Mesangial cell (primary cell): ENCODE measurements around a stretch of chr1.

DNA sequence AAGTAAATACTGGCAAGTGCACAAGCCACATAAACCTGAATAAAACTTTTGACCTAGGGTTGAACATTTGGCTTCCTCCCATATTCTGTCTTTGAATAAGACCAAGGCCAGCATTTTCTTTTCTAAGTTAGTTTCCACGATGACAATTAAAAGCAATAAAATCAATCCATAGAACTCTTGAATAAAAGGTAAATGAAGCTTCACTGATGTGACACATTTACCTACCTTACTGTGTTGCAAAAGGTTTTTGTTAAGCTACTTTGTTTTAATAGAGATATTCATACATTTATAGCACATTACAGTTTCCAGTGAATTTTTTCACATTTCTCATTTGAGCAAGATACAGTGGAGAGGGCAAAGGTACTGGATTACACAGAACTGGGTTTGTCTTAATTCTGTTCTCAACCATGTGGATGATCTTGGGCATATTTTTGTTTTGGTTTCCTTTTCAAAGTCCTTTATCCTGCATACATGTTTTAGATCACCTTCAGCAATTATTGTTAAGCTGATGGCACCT is 48.8 kb downstream of the DHX9 start:
- RAMPAGE, long total RNA: no peak

GRCh38 chr1:182934233-182934552 is 18.8 kb downstream of the SHCBP1L start:
- RAMPAGE, long total RNA: no peak

GRCh38 chr1:182962564-182962970 is 9.6 kb upstream of the SHCBP1L start:
- RAMPAGE, long total RNA: no peak

- RAMPAGE, long total RNA: no peak
Observed at GRCh38 chr1:183101791-183102219, 78.6 kb downstream of the LAMC1 start.

GRCh38 chr1:183117118-183117771 is 68.8 kb upstream of the LAMC2 start:
- RAMPAGE, long total RNA: no peak

DNA sequence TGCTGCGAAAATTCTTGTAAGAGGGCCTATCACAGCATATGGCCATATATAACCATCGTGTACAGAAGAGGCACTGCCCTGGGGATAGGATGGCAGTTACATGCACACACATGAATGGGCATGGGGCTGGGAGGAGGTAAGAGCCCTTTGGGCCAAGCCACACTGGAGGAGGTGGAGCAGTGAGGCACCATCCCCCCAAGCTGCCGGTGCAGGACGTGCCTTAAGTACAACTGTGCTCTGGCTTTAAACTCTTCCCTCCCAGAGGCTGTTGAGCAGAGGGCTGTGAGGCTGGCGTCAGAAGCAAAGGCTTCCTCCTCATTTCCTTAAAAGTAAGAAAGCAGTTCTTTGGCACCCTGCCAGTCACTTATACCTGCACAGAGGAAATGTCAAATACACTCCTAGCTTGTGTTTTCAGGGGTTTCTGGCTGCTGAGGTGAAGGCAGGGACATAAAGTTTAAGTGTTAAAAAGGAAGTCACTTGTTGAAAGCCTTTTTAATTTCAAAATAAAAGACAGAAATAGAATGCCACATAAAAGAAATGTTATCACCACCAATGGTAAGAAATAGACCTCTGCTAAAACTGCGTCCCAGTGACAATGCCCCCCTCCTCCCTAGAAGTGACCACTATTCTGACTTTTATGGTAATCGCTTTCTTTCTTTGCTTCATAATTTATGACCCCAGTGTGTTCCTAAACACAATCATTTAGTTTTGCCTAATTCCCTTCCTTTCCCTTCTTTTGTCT is 33.0 kb downstream of the LAMC2 start:
- RAMPAGE, long total RNA: no peak

DNA sequence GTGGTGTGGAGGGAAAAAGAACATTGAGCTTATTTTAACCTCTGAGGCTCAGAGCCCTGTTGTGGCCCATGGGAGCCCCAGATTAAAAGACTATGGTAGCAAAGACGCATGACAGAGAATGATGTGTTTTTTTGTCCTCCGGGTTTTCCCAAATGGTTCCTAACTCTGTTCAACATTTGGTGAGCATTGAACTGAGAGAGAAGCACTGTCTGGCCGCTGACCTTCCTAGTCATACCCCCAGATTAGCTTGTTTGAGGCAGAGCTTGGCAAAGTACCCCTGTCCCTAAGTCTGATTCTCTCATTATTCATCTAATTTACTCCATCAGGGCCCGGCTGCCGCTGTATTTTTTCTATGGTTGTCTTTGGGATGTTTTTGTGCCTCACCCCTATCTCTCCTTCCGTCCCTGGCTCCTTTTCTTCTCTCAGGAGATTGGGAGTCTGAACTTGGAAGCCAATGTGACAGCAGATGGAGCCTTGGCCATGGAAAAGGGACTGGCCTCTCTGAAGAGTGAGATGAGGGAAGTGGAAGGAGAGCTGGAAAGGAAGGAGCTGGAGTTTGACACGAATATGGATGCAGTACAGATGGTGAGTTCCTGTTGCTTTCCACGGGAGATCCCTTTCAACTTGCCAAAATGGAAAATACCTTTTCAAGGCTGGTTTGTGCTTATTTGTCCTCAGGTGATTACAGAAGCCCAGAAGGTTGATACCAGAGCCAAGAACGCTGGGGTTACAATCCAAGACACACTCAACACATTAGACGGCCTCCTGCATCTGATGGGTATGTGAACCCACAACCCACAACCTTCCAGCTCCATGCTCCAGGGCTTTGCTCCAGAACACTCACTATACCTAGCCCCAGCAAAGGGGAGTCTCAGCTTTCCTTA is 53.8 kb downstream of the LAMC2 start:
- RAMPAGE, long total RNA: no peak

DNA sequence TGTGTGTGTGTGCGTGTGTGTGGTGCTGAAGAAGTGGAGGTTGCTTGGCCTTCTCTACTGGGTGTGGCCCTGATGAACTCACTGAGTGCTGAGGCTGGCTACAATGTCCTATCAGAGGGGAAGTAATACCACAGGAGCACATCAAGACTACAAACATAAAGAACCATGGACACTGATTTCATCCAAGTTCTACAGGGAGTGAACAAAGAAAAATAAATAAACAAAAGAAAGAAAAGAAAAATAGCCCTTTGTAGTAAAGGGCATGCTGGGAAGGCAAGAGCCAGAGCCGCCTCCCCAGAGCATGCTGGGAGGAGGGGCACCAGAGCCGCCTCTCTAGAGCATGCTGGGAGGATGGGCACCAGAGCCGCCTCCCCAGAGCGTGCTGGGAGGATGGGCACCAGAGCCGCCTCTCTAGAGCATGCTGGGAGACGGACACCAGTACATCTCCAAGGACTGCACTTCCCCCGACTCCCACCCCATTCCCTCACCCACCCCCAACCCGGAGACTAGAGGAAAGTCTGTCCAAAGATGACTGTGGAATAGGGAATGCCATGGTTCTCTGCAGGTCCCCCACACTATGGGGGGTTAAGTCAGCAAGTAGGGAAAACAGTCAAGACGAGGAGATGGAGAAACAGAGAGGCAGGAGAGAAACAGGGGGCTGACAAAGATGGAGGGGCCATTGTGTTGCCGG is 66.0 kb downstream of the LAMC2 start:
- RAMPAGE, long total RNA: no peak

GRCh38 chr1:183301195-183301627 is 115.1 kb downstream of the LAMC2 start:
- RAMPAGE, long total RNA: no peak

DNA sequence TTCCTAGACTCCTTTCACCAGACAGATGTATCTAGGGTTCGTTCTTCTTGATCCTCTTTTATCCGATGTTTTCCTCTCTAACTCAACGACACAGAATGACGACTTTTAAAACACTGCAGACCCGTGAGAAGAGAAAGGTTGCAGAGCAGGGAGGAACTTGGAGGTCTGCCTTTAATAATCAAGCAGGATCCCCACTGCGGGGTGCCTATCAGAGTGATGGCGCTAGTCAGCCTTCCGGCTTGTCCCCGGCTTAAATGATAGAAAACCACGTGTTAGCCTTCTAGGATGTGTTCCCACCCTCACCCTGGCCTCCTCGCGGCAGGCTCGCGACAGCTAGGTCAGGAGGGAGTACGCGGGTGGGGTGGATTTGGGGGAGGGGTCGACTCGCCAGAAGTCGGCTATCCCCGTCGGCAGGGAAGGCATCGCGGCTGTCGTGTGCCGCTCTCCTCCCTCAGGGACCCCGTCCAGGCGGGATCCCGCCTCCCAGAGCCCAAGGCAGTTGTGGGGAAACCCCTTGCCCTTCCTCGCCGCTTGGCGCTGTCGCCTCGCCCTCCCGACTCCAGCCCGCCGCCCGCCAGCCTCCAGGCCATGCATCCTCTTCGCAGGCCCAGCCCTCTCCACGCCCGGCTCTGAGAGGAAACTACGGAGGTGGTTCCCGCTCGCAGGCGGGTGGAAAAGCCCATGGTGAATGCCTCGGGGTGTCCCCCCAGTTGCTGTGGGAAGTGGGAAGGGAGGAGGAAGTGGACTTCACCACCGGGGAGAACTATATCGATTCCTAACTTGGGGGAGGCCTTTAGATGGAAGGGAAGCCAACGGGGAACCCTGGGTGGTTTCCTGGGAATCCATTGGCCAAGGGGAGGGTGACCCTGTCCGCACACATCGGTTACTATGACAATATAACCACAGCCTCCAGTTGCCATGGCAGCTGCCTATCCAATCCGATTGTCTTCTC is 1.1 kb upstream of the SMG7 start:
- RAMPAGE, long total RNA: no peak

DNA sequence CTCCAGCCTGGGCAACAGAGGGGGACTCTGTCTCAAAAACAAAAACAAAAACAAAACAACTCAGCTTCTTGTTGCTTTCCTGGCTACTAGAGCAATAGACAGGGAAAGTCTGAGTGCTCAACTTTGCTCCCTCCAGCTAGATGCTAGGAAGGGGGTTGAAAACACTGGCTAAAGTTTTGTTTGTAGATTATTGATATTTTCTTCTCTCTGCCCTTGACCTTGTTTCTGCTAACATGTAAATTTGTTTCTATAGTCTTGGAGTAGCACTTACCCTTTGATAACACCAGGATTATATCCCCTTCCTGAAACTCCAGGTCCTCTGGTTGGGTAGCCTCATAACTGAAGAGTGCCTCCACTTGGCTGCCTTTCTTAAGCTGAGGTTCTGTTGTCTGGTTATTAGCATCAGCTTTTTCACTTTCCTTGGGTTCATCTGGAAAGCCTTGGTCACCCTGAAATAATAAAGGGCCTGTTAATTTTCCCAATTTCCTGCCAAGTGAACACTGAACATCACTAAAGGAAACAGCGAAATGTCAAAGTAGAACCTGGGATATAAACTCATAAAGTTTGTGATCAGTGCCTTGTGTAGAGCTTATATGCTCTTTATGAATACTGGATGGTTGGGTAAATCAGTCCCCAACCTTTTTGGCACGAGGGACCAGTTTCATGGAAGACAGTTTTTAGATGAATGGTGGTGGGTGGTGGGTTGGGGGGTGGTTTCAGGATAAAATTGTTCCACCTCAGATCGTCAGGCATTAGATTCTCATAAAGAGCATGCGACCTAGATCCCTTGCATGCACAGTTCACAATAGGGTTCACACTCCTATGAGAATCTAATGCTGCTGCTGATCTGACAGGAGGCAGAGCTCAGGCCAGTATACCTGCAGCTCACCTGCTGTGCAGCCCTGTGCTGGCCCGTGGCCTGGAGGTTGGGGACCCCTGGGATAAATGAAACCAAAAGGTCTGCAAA is 30.2 kb downstream of the NCF2 start:
- RAMPAGE, long total RNA: no peak

GRCh38 chr1:183576559-183577011 is 13.7 kb downstream of the NCF2 start:
- RAMPAGE, long total RNA: no peak

- RAMPAGE, long total RNA: no peak
Observed at GRCh38 chr1:183633555-183634201, 1.9 kb downstream of the ARPC5 start.

- RAMPAGE, long total RNA: no peak
Observed at GRCh38 chr1:183634872-183635371, 661 bp downstream of the ARPC5 start.

DNA sequence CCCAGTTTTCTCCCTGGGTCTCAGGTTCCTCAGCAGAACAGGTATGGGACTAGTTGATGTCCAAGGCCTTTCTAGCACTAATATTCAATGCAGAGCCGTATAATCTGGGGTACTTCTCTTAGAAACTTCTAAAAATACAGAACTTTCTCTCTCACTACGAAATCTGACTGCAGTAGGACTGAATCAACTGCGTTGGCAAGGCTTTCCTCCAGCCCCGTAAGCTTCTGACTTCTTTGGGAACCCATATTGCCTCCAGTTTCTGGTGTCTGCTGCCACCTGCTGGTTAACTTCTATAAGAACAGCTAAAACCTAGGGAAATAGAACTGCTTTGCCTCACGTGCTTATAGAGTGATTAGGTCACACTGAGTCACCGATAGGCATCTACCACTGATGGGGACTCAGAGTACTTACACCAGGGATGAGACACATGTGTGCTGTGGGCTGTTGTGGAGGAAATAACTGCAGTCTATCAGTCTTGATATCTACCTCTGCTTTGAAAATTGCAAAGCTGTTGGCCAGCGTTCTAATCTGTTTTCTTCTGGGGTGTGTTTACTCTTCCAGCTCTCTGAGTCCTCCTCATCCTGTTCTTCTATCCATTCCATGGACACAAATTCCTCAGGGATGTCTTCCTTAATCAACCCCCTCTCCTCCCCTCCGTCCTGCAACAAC is 111.1 kb downstream of the RGL1 start:
- RAMPAGE, long total RNA: no peak

GRCh38 chr1:183995275-183995676 is 42.3 kb downstream of the COLGALT2 start:
- RAMPAGE, long total RNA: no peak

GRCh38 chr1:184480522-184481088 is 93.8 kb downstream of the C1orf21 start:
- RAMPAGE, long total RNA: no peak

- RAMPAGE, long total RNA: no peak
Observed at GRCh38 chr1:184492043-184492547, 105.3 kb downstream of the C1orf21 start.

DNA sequence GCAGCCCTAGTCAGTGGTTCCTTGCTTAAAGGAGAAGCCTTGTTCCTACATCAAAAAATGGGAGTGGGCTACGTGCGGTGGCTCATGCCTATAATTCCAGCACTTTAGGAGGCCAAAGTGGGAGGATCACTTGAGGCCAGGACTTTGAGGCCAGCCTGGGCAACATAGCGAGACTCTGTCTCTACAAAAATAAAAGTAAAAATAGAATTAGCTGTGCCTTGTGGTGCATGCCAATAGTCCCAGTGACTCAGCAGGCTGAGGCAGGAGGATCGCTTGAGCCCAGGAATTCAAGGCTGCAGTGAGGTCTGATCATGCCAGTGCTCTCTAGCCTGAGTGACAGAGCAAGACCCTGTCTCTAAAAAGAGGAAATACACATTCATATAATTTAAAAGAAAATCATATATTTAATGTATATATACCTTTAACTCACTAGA is 127.1 kb downstream of the C1orf21 start:
- RAMPAGE, long total RNA: no peak

- RAMPAGE, long total RNA: no peak
Observed at GRCh38 chr1:184576688-184577550, 177.7 kb downstream of the EDEM3 start.